Temporal lobe (tissue), 2 donors: Measurements from ENCODE around the genes ASH1L, SYT11 and RXFP4.

DNA sequence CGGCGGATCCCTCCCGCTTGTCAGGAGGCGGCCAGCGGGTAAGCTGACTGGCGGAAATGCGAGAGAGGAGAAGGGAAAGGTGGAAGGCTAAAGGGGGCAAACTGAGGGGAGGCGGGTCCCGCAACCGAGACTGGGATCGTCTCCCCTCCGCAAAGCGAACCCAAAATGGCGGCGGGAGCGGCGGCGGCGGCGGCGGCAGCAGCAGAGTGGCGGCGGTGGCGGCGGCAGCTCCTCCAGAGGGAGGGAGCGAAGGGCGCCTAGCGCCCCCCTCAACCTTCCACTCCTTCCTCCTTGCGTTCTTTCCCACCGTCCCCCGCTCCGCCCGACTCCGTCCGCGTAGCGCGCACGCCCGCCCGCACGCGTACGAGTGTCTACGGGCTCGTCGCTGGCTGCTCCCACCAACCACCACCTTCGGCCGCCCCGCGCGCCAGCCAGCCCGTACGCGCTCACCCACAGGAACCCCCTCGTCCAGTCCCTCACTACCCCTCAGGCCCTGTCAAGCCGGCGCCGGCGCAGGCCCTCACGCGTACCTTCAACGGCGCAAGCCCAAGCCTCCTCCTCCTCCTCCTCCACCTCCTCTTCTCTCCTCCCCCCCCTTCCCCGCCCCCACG lies at the start of gene ASH1L:
Gene ASH1L, minus strand, starts transcription at position 555 of the 611 bp plus-strand sequence.
- RAMPAGE, long total RNA: no peak

DNA sequence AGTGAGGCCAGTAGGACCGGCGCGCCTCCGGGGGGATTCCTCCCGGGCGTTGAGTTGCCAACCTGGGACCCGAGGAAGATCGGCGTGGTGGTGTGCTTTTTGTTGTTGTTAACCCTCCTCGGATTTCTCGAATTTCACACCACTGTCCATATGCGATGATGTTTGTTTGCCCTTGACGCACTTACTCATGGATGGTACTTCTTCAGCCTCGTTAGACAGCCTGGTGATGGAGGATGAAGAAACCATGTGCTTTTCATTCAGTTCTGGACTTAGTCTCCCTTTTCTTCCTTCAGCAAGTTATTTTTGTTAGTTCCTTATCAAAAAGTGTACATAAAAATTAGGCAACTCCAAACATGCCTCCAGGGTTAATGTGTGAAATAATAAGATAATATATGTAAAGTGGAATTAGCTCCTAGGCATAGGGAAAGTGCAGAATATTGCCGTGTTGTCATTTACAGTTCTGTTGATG lies 836 bp upstream of the ASH1L start:
- RAMPAGE, long total RNA: no peak

DNA sequence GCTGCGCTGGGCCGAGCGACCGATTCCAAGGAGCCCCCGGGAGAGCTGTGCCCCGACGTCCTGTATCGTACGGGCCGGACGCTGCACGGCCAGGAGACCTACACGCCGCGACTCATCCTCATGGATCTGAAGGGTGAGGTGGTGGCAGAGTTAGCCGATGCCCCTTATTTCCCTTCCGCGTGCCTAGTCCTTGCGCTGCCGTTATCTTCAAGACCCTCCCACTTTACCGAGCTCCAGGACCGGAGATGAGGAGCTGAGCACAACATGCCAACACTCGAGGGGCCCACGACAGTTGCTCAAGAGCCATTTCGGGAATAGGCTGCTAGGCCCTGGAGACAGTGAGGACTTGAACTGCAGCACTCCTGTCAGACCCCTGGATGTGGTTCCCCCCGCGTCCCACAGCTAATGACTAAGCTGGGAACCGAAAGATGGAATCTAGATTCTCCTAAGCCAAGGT lies 57.1 kb downstream of the DAP3 start:
- RAMPAGE, long total RNA: no peak

GRCh38 chr1:155853147-155854065 lies 3.6 kb downstream of the GON4L start:
- RAMPAGE, long total RNA: no peak

DNA sequence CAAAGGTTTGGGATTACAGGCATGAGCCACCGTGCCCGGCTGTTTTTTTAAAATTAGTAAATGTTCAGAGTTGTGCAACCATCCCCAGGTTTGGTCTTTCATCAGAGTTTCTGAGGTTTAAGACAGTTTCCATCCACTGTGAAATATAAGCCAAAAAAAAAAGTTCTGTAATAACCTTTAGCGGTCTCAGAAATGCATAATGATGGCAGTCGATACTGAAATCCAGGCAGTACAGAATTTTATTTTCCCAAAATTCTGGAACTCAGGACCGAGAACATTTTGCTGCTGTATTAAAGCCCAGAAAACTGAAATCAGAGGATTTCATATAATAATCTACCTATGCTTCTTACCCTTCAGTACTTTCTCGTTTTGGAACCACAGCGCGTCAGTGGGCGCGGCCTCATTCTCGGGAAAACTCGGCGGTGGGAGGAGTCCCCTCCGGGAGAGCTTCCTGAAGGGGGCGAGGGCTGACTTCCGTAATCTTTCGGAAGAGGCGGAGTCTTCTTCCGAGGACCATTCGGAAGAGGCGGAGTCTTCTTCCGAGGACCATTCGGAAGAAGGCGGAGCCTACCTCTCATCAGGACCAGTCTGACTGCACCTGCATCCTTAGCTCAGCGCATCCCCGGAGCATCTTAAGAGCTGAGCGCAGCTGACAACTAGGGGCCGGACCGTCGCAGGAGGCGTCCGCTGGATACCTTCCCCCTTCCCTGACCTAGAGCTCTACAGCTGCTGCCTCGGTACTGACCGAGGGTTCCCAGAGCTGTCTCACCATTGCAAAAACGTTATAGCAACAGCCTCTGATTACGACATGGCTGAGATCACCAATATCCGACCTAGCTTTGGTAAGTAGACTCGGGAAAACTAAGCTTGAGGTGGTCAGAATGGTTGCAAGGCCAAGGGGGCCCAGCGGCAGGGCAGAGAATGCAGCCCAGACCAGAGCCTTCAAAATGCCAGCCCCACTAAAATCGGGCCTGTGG lies at the start of gene SYT11:
Gene SYT11, plus strand, starts transcription at position 614 of the 977 bp plus-strand sequence.
- RAMPAGE, long total RNA: start-site peak on the plus strand centred at position 609 of the sequence, 80 bp wide, 2,704 and 709 reads in 2 replicates

DNA sequence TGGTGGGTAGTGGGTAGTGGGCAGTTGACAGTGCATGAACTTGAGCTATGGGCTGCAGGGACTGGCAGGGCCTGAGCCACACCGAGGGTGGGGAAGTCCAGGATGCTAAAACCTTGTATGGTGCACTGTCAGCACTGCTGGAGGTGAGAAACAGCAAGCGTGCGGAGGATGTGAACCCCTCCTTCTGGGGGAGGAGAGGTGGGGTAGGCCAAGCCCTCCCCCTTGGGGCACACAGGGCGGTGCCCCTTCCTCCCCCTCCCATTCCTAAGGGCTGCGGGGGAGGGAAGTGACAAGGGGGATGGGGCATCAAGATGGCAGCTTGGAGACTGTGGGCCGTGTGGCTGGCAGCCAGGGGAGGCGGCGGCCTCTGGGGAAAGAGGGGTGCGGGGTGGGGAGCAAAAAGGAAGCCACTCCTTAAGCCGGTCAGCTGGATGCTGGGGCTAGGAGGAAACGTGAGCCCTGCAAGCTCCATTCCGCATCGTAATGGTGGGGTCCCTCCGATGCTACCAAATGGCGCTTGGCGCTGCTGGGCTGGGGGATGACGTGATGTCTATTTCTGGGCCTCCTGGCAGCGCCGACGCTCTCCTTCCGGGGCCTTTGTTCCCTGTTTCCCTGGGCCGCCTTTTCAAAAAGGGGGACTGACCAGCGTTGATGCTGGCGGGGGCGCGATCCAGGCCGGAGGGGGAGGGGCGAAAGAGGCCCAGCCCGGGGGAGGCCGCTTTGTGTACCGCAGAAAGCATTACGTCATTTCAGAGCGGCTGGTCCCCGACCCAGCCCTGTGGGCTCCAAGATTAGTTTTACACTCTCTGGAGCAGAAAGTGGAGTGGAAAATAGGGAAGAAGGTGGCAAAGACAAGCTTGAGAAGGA lies 797 bp downstream of the SYT11 start:
- RAMPAGE, long total RNA: no peak

- RAMPAGE, long total RNA: no peak
Observed at GRCh38 chr1:155911768-155912452, 761 bp upstream of the RIT1 start.

GRCh38 chr1:155941076-155941933 lies at the start of gene RXFP4:
Gene RXFP4, plus strand, starts transcription at chr1:155941638.
- RAMPAGE, long total RNA: no peak

DNA sequence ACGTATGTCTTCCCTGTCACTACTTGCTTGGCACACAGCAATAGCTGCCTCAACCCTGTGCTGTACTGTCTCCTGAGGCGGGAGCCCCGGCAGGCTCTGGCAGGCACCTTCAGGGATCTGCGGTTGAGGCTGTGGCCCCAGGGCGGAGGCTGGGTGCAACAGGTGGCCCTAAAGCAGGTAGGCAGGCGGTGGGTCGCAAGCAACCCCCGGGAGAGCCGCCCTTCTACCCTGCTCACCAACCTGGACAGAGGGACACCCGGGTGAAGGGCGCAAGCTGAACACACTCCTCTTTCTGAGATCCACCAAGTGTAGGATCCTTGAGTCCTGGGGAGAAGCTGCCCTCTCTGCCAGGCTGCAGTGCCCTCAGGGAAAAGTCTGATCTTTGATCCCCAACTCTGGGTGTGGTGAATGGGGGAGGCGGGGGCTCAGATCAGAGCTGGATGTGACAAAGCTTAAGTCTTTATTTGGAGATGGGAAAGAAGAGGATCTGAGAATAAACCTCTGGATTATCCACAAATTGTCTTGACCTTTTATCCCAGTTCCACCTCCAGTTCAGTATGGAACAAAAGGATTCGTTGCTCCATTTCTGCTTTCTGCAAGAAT lies 1.2 kb downstream of the RXFP4 start:
- RAMPAGE, long total RNA: no peak

- RAMPAGE, long total RNA: no peak
Observed at GRCh38 chr1:155968515-155968879, 9.8 kb downstream of the ARHGEF2 start.

GRCh38 chr1:156003333-156003924 lies 17.3 kb downstream of the SSR2 start:
- RAMPAGE, long total RNA: no peak

DNA sequence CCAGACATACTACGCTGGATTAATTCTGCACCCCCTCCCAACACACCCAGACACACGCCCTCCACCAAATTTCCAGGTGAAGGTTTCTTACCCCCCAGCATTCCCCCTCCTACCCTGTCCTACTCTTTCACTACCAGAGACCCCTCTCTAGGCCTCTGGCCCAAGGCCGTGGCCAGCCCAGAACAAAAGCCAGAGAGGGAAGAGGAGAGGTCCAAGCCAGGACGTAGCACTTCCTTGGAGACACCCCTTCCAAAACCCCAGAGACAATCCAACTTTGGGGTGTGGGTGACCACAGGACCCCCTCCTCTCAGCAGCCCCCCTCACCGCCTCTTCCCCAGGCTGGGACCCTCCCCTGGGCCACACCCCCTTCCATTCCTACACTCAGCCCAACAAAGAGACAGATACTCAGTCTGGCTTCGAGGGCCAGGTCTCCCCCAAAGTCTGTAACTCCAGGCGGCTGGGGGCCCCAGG lies 1.6 kb downstream of the MEX3A start:
- RAMPAGE, long total RNA: no peak

GRCh38 chr1:156090194-156090614 lies 7.9 kb upstream of the MEX3A start:
- RAMPAGE, long total RNA: no peak

DNA sequence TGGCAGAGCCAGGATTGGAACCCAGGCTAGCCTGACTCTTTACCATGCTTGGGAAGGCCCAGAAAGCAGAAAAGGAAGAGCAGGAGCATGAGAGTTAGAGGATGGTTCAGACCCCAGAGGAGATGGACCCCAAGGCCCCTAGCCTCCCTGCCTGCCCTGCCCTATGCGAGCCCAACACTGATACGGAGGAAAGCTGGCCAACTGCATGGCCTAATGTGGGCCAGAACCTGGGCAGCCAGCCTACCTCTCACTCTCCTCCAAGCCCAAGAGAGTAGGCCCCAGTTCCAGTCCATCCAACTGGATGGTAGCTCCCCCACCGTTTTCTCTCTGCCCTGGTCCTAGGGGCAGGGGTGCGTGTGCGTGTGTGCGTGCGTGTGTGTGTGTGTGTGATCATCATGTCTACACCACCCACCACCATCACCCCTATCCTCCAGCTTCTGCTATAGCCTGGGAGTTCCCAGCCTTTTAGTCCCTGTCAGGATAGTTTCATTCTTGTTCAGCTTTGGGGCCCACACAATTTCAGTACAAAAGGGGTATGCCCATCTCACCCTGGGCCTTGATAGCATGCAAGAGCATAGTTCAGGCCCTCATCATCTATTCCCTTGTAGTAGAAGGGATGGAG lies 15.4 kb upstream of the MEX3A start:
- RAMPAGE, long total RNA: no peak

DNA sequence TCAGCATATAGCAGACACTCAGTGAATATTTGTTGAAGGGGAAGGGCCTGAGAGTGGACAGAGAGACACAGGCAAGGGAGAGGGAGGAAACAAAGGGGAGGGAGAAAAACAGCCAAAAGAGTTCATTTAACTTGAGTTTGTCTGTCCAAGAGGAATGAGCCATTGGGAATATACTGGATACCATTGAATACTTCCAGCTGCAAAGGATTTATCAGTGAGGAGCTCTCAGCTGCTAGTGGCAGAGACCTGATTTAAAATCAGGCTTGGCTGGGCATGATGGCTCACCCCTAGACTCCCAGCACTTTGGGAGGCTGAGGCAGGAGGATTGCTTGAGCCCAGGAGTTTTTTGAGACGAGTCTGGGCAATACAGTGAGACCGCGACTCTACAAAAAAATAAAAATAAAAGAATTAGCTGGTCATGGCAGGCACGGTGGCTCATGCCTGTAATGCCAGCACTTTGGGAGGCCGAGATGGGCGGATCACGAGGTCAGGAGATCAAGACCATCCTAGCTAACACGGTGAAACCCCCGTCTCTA lies 11.4 kb upstream of the BGLAP start:
- RAMPAGE, long total RNA: no peak

DNA sequence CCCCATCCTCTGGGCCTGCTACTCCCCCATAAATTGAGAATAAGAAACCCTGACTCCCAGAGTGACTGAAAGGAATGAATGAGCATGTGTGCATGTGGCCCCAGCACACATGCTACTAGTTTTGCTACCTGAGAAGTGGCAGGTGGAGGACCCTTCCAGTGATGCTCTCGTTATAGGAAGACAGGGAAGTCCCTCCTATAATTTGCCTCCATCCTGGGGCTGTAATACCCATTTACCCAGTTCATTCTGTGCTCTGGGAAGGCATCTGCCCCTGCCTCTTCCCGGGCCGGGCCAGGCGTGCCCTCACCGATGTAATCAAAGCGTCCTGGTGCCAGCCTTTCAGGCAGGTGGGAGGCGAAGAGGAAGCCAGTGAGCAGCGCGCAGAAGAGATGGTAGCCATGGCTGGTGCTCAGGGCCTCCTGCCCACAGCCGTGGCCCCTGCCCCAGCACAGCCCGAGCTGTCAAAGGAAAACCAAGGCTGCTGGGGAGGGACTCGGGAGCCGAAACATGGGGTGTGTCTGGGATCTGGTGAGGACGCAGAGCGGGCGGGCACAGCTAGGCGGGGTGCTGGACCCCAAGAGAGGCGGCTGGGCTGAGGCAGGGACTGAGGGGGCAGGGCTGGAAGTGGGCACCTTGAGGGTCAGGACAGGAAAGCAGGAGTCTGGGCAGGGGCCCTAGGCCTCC lies 2.6 kb downstream of the BGLAP start:
- RAMPAGE, long total RNA: no peak

GRCh38 chr1:156468323-156468712 lies 32.3 kb downstream of the MEF2D start:
- RAMPAGE, long total RNA: no peak

- RAMPAGE, long total RNA: no peak
Observed at GRCh38 chr1:156497524-156498671, 2.7 kb downstream of the MEF2D start.

- RAMPAGE, long total RNA: no peak
Observed at GRCh38 chr1:156498672-156499660, 1.6 kb downstream of the MEF2D start.

DNA sequence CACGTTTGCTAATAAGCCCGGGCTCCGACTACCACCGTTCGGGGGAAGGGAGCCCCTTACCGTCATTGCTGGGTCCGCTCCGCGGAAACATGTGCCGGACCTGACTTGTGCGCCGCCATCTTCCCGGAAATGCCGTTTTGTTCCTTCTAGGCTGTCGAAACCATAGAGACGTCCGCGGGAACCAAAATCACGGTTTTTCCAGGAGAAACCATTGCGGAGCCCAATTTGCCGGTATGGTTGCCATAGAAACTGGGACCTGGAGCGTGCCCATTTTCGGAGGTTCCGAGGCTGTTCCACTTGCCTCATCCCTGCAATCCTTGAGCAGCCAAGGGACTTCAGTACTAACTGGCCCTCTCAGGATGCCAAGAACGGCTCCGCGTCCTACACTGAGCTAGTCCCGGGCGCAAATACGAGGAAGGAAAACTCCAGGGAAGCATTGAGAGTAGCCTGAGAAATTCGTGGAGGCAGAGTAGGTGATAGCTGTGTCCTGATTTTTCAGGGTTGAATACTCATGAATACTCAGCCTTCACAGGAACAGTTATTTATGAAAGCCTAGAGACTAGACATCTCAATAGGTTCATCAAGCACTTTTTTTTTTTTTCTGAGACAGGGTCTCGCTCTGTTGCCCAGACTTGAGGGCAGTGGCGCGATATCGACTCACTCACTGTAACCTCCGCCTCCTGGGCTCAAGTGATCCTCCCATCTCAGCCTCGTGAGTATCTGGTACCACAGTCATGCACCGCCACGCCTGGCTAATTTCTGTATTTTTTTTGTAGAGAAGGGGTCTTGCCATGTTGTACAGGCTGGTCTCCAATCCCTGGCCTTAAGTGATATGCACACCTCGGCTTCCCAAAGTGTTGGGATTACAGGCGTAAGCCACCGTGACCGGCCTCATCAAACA lies 10.0 kb downstream of the NAXE start:
- RAMPAGE, long total RNA: start-site peak on the minus strand centred at position 115 of the sequence, 43 bp wide, 68 and 44 reads in 2 replicates